Metastatic Lung Carcinoma in the Adrenal Gland (tissue), 1 donor: ENCODE measurements around a stretch of chr10.

DNA sequence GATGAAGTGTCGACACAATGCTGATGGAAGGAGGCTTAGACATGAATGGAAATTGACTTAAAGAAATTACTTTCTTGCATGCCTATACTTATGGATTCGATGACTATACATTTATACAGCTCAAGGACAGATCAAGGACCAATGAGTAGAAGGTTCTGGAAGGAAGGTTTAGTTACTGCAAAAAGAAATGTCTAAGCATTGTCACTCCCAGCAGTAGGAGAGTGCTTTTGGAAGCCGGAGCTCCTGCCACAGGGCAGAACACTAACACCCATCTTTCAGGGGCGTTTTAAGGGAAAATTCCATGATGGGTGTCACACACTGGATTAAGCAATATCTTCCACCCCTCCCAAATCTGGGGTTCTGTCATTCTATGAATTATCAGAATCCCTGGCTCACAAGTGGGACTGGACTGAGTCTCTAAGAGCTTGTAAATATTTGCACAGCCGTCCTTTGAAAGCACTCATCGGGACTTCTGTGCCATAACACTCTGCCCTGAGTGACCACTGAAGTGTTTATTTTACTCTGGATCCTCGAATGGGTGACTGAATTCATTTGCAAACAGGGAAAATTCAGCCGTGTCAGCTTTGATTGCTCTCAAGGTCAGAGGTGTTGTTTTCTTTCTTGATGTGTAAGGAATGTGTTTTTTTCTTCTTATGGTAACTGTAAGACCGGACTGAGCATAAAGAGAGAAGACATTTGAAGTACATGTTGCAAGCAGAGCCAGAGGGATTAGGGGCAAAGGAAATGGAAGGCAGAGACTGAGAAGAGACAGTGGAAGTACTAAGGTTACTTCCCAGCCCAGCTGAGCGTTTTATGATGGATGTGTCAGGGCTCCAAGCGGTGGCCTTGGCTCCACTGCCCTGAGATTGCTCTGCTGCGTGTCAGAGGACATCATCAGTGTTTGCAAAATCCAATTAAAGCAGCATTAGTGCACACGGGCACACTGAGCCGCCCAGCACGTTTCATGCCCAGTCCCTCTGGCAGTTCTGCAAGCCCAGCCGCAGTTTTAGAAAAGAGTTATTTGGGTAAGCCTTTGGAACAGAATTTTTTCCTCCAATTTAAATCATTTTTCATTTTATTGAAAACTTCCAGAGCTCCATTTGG lies 17.8 kb upstream of the GTPBP4 start:
- PRO-cap = no peak

DNA sequence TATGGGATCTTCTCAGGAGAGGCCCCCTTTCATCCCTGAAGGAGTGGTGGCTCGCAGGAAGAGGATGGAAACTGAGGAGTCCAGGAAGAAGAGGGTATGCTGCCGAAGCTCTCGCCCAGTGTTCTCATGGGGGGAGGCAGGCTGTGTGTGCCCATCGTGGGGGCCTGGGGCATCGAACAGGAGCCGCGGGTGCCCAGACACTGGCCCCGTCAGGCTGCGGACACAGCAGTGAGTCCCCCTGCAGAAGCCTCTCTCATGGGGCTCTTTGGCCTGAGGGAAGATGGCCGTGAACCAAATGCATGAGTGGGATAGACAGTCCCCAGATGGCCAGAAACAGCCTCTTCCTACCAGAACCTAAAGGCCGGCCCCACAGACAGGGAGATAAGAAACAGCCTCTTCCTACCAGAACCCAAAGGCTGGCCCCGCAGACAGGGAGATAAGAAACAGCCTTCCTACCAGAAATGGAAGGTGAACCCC lies 16.7 kb downstream of the IDI2 start:
- PRO-cap = no peak

DNA sequence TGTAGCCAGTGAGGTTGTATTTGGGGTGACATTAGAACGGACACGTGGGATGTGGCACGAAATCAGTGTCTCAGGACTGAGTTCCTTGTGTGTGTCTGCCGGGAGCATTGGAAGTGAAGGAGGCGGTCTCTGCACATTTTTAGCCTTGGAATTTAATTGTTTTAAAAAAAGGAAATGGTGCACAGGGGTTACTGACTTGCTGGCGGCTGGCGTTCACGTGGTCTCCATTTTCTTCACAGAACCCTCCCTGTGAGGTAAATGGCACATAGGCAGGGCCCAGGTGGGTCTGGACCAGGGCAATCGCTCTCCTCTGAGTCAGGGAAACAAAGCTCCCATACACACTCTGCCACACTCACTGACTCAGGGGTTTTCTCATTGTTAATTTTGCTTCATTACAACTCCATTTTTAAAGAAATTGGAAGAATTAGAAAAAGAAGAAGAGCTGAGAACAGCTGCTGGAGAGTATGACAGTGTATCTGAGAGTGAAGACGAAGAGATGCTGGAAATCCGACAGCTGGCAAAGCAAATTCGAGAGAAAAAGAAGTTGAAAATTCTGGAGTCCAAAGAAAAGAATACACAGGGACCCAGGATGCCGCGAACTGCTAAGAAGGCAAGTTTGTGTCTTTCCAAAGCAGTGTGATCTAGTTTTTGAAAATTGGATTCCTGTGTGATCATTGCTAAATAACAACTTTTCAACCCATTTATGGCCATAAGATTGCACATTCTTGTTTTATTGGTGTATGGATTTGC lies 13.4 kb downstream of the IDI2 start:
- PRO-cap = no peak

DNA sequence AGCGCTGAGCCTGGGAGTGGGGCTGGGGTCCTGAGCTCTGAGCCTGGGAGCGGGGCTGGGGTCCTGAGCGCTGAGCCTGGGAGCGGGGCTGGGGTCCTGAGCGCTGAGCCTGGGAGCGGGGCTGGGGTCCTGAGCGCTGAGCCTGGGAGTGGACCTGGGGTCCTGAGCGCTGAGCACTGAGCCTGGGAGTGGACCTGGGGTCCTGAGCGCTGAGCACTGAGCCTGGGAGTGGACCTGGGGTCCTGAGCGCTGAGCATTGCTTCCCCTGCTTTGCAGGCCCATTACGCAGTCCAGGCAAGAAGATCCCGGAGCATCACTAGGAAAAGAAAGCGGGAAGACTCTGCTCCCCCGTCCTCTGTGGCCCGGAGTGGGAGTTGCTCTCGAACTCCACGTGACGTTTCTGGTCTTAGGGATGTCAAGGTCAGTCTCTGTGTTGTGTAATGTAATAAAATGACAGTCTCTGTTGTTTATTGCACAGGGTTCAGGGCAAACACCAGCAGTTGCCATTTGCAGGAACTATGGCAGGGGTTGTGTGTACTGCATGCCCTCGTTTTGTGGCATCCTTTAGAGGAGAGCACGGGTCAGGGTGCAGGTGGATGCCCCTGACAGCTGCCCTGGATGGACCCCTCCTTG lies 10.1 kb downstream of the IDI2 start:
- PRO-cap = no peak

DNA sequence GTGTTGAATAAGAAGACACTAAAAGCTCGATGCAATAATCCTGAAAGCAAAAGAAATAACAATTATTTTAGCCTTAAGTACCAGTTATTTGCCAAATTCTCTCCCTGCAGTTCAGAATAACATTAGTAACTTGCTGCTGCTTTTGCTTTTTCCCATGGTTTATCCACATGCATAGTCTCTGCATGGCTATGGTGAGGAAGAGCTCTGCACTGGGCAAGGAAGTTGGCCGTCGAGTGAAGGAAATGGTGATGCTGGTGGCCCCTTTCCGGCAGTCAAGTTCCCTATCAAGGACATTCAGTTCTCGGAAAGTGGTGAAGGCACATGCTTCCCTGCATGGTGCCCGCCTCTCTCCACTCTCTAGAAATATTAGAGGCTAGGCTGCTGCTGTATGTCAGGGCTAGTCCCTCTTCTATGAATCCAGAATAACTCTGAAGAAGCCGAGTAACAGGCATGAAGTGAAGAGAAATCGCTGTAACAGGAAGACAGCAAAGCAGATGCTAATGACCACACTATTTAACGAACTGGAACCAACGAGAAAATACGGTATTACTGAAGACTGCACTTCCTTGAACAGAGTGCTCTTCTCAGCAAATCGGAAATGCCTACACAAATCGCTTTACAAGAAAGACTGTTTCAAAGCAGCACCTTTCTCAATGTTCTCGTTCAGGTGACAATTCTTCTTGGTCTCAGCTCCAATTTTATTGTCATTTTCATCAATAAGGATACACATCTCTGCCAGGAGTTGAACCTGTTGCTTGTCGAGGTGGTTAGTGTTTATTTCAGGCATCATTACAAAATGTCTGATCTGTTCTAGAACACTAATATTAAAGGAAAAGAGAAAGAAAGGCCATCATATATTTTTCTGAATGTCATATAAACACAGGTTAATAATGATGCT lies 5.3 kb downstream of the IDI1 start:
- PRO-cap = unidirectional peak, plus-strand start at position 297 of the sequence

DNA sequence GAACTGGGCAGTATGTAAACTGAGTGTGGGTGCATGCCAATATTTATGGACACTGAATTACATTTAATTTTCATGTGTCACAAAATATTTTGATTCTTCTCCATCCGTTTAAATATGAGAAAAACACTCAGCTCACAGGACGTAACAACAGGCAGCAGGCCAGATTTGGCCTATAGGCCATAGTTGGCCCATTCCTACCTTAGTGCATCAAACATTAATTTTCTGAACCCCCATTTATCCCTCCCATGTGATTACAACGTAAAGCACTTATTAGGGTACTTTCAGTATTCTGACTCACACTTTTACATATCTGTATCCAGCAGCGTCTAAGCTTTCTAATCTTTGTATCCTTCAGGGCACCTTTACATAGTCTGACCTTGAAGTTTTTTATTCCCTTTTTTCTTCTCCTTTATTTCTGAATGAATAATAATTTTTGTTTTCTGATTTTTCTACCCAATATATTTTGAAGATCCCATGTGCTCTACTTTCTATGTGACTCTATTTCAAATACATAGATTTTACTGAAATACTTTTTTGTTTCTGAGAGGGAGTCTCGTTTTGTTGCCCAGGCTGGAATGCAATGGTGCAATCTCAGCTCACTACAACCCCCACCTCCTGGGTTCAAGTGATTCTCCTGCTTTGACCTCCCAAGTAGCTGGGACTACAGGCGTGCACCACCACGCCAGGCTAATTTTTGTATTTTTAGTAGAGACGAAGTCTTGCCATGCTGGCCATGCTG lies 3.8 kb downstream of the IDI1 start:
- PRO-cap = no peak

GRCh38 chr10:1103248-1104064 lies 47.3 kb downstream of the WDR37 start:
- PRO-cap = no peak

GRCh38 chr10:1135311-1135661 lies 79.1 kb downstream of the WDR37 start:
- PRO-cap = no peak

DNA sequence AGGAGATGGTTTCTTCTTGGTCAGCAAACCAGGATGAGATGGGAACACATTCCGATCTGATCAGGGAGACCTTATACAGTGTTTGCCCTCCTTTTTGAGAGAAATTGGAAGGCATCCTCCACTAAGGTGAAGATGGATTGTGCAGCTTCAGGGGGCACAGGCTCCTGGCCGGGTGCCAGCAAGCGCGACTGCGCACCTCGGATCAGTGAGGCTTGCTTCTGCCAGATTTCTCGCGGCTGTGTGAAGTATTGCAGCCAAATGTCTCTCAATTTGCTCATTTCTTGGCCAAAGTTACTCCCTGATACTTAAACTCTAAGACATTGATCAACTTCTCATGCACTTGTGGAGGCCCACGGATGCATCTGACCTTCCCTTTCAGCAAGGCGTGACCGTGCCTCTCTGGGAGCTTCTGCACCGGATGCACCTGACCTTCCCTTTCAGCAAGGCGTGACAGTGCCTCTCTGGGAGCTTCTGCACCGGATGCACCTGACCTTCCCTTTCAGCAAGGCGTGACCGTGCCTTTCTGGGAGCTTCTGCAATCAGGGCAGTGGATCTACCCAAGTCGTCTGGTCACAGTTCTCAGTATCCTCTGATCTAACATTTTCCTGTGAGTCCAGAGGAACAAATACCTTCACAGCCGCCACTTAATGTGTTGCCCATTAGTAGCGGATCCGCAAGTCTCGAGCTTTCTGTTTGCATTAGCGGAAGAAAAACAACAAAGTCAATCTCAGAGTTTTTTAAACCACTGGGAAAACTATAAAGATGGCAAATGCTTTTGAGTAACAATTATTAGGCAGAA lies 248.3 kb downstream of the ADARB2 start:
- PRO-cap = no peak

- PRO-cap = no peak
Measured at GRCh38 chr10:1596531-1596939, 140.8 kb downstream of the ADARB2 start.

DNA sequence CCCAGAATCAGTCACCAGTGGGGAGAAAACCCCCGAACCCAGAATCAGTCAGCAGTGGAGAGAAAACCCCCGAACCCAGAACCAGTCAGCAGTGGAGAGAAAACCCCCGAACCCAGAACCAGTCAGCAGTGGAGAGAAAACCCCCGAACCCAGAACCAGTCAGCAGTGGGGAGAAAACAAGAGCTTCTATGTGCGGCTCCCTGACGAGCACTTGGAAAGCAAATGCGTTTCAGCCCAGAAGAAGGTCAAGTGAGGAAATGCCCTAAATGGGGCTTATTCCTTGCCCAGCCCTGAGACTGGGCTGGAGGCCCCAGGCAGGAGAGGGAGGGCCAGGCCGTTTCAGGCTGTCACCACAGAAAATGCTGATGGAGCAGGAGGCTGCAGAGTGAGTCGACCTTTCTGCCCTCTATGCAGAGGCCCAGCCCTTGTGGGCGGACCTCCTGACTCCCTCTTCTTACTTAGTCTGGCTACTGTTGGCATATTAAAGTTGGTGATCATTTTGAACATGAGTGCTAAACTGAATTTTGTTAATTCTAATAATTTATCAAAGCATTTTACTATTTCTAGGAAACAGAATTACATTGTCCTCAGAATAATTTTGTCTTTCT lies 18.7 kb upstream of the PFKP start:
- PRO-cap = no peak

DNA sequence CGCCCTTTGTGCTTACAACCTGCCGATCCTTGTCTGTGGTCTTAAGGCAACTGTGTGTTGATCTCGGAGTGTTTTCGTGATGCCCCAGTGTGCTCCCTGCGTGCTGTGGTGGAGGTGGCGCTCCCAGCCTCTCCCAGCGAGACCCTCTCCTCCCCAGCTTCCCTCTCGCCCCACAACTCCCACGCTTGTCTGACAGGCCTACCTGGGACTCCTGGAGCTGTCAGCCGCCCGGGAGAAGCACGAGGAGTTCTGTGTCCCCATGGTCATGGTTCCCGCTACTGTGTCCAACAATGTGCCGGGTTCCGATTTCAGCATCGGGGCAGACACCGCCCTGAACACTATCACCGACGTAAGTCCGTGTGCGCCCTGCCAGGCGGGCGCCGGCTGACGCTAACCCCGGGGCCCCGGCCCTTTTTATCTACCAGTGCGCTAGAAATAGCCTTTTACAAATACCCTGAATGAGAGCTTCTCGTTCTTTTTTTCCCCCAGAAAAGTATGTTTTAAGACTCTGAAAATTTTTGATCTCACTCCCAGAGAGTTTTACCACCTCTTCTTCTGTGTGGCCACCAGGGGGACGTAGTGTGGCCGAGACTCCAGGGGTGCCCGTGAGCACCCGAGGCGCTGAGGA lies 52.5 kb downstream of the PFKP start:
- PRO-cap = no peak

- PRO-cap = no peak
Measured at GRCh38 chr10:3122077-3123068, 50.2 kb downstream of the PITRM1 start.

- PRO-cap = no peak
Measured at GRCh38 chr10:3143390-3143832, 29.2 kb downstream of the PITRM1 start.

DNA sequence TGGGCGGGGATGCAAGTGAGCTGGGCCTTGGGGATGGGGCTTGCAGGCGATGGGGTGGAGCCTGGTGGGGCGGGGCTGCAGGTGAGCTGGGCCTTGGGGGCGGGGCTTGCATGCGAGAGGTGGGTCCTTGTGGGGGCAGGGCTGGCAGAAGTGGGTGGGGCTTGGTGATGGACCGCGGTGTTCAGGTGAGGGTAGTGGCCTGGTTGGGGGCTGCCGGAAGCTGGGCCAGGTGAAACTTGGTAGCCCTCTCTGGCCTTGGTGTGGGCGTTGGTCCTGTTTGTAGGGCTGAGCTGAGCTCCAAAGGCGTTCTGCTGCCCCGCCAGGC lies 745 bp upstream of the PITRM1 start:
- PRO-cap = unidirectional peak, plus-strand start at position 147 of the sequence

- PRO-cap = no peak
Measured at GRCh38 chr10:3197314-3198191, 25.0 kb upstream of the PITRM1 start.

DNA sequence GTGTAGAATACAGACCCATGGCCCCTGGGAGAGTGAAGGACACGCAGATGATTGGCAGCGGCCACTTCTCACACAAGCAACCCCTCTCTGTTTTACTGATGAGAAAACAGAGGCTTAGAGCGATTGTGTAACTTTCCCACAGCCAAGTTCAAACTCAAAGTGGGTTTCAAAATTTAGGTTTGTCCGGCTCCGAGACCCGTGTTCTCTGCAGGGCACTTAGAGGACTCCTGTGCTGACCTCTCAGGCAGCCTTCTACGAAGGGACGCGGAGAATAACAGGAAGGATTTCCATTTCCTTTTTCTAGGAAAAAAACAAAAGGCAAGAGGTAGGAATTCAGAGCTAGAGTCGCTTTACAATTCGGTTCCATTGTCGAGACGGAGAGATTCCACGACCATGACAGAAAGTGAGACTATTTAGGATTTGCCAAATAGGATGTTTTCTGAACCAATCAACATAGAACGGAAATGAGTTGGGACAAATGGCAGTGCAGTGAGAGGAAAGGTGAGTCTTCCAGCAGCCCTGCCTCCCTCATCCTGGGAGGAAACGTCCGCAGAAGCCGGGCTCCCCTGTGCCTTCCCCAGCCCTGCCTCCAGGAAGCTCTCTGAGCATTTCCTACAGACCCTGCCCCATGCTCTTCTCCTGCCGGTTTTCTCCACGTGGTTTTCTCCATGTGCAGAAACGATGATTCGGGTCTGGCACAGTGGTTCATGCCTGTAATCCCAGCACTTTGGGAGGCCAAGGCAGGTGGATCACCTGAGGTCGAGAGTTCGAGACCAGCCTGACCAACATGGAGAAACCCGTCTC lies 67.8 kb upstream of the PITRM1 start:
- PRO-cap = no peak

DNA sequence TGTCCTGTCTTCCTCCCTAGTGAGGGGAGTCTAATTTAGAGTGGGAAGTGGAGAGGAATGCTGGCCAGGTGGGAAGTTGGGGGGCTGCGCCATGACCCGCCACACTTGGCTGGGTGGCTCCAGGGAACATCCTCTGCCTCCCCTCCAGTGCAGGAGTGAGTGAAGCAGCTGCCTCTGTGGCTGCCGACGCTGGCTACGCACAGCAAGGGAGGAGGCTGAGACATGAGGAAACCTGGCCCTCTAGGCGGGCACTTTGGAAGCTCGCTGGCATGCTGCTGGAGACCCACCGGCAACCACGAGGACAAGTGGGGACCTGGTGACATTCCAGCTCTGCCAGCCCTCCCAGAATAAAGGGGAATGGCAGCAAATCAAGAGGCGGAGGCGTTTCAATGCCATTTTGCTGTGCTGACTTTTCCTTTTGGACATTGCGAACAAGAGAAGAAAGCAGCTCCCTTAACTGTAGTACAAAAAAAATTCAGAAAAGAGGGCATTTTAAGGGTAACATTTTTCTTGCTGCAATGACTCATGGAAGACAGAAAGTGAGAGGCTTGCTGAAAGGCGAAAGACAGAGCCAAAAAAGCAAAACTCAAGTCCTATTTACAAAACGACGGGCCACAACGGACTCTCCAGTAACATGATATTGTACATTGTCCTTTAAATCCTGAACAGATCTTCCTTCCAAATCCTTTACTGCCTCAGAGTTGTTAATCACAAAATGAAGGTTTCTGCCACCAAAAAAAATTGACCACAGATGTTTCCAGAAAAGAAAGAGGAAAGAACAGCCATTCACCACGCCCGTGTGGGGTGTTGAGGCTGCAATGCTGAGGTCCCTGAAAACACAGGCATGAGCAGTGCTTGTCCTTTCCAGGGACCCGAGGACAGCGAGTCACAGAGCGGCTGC lies 121.3 kb upstream of the PITRM1 start:
- PRO-cap = no peak

DNA sequence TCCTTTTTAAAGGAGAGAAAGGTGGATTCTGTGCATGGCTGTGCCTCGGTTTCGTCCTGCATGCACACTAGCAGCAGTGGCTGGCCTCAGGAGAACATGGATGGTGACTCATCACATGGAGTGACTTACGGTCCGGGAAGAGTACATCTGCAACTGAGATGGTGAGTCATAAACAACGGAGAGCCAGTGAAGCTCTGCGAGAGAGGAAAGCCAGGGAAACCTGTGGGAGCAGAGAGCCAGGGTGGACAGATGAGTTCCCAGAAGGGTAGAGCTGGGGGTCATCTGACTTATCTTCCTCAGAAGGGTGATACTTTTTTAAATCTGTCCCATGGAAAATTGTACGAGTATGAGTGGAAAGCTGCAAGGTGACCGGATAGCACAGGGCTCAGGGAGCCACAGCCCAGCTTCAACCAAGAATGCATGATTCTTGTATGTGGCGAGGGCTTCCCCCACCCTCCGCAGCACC lies 259.1 kb downstream of the KLF6 start:
- PRO-cap = no peak

DNA sequence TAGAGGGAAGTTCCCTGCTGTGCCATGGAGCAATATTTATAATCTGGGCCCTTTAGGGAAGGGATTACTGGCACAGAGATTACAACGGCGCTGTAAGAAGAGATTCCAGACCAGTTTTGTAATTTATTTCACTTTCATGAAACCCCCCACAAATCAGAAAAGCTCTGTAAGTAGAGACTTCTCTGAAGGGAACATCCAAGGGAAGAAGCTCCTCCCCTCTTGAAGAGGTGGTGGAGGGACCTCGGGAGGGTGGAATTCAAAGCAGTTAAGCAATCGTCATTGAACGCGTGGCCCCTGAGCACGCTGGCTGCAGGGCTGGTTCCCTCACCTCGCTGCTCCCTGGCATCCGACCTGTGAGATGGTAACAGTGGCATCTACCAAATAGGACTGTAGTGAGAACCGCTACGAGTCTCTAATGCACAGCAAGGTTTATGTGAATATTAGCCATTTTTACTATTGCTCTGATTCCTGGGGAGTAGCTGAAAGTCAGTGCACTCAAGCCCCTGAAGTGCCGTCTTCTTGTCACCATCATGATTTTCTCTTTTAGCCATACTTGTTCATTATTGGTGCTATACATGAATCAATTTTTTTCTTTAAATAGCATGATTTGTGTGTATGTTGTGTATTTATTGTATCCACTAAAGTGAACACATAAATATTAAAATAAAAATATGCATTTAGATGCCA lies 113.3 kb downstream of the KLF6 start:
- PRO-cap = no peak